ENCODE results near the genes MAMSTR and RUVBL2.

- PRO-cap: no peak
These were observed 13.3 kb downstream of the LMTK3 start for GRCh38 chr19:48498158-48498940.

DNA sequence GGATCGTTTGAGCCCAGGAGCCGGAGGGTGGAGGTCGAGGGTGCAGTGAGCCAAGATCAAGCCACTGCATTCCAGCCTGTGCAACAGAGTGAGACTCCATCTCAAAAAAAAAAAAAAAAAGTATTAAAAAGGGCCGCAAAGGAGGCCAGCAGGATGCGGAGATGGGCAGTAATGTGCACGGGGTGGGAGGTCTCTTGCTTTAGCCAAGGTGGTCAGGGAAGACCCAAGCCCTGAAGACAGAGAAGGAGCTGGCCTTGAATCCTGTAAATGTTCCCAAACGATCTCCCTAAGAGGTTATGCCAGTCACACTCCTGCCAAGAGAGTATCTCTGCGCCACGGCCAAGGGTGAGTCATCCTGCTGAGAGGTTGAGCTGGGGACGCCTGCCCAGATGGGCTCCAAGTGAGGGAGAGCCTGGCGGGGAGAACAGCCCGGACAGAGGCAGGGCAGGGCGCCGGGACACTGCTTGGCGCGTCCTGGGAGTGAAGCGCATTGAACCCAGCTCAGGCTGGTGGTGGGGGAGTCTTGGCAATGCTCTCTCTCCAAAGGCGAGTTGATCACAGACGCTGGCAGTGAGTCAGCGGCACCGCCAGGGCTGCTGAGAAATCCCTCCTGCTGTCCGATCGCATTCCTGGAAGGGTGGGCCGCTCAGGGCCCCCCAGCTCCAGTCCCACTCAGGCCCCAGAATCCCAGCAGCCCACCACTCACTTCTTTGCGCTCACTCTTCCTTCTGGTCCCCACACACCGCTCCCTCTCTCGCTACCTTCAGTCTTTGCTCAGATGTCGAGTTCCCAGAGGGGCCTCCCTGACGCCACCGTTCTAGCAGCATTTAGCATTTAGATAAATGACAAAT lies 16.4 kb downstream of the SULT2B1 start:
- PRO-cap: unidirectional peak, plus-strand start at position 353 of the sequence; unidirectional peak, plus-strand start at position 399 of the sequence

DNA sequence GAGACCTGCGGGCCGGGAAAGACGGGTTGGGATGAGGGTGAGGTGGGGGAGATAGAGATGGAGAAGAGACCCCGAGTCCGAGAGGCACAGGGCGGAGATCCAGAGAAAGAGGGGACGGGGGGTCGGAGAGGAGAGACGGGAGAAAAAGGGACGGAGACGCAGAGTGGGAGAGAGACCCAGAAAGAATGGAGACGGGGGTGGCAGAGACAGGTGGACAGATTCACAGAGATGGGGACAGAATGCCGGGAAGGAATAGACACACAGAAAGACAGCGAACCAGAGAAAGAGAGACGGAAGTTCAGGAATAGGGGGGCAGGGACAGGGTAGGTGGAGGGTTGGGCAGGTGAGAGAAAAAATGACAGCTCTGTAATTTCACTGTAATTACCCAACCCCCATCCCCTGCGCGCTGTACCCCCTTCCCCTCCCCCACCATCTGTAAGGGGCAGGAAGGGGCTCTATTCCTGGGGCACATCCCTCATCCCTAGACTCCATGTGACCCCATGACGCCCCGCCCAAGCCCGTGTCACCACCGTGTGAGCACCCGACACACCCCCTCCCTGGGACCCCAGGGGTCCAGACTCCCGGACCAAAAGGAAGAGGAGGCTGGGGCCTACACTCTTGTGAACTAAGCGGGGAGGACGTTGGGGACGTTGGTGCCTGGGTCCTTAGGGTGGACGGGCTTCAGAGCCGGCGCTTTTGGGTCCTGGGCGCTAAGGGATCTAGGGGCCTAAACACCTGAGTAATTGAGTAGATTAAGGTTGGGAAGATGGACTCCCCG lies 1.0 kb downstream of the DBP start:
- PRO-cap: no peak

GRCh38 chr19:48649701-48649911 lies 3.6 kb upstream of the CA11 start:
- PRO-cap: no peak

DNA sequence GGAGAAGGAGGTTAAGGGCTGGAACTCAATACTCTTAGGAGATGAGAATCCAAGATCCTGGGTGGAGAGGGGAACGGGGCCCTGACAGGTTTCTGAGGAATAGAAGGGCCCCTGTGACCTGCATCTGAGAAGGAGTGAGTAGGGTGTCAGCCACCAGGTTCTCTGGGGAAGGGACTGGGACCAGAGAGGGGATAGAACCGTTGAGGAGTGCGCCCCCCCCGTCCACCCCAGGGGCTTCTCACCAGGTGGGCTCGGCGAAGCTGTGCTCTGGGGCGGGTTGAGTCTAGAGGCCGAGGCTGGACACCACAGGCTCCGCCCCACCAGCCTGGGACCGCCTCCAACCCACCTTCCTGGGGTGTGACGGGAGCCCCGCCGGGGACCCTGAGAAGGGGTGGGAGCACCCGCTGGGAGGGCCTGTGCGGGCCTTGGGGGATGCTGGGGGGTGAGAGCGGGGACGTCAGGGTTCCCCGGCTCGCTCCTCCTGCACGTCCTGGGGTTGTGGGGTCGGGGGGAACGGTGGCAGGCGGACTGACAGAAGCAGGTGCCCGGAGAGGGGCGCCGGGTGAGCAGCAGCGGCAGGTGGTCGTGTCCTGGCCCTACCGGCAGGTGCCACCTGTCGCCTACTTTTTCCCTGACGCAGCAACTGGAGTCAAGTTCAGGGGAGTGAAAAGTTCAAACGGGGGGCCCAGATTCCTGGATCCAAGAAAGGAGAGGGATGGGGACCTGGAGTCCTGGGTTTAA lies at the start of gene MAMSTR:
Gene MAMSTR, minus strand, starts transcription at position 289 of the 741 bp plus-strand sequence.
- PRO-cap: no peak

DNA sequence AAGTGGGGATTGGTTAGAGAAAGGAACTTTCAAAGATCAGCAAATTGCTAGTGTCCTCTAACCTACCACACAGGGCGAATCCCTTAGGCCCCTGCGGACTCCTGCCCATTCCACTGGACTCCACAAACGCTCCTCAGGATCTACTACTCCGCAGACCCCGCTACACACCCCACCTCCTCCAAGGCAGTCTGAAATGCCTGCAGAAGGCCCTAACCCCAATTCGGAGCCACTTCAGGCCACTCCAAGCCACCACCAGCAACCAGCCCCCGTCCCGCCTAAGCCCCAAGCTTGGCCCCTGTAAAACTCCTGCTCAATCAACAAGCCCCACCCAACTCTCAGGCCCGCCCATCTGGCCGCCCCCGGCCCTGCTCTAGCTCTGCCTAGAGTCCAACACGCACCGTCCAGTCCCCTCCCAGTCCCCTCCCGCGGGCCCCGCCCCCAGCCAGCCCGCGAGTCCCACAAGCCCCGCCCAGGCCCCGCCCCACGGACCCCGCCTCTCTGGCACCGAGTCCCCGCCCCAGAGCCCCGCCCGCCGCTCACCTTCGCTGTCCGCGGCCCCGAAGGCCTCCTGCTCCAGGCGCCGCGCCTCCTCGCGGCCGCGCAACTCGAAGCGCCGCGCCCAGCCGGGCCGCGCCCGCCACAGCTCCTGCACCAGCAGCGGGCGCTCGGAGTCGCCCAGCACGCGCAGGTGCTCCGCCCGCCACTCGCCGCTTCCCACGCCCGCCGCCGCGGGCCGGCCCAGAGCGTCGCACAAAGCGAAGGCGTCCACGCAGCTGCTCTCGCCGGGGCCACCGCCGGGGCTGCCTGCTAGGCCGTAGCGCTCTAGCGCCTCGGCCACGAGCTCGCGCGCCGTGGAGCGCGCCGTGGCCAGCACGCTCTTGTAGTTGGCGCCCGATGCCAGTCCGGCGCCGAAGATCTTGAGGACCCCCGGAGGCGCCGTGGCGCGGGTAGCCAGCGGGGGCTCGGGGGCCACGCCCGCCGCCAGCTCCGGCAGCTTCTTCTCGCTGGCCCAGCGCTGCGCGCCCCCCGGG lies 1.7 kb downstream of the RASIP1 start:
- PRO-cap: bidirectional peak, plus-strand start at position 542 of the sequence, minus-strand start at position 378 of the sequence

DNA sequence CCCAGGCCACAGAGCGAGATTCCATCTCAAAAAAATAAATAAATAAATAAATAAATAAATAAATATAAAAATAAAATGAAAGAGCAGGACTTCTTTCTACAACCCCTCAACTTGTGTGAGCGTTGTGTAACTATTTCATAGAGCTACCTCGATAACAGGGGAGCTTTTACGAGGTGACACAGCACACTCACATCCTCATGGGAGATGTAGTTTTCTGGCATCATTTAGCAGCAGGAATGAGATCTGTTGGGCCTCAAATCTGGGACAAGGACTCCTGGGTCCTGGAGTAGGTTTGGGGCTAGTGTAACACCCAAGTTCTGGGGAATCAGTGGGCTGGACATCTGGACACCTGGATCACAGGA lies 3.8 kb downstream of the FGF21 start:
- PRO-cap: no peak

DNA sequence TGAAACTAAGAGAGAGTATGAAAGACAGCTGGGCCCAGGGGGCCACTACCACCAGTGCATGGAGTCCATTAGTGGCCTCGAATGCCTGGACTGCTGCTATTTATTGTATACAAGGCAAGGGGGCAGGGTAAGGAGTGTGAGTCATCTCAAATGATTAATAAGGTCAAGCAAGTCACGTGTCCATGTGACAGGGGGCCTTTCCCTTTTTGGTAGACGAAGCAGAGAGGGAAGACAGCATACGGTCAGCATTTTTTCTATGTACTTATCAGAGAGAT lies 25.4 kb downstream of the FGF21 start:
- PRO-cap: bidirectional peak, plus-strand start at position 212 of the sequence, minus-strand start at position 70 of the sequence

- PRO-cap: no peak
These were observed 7.6 kb upstream of the BCAT2 start for GRCh38 chr19:48818203-48818957.

DNA sequence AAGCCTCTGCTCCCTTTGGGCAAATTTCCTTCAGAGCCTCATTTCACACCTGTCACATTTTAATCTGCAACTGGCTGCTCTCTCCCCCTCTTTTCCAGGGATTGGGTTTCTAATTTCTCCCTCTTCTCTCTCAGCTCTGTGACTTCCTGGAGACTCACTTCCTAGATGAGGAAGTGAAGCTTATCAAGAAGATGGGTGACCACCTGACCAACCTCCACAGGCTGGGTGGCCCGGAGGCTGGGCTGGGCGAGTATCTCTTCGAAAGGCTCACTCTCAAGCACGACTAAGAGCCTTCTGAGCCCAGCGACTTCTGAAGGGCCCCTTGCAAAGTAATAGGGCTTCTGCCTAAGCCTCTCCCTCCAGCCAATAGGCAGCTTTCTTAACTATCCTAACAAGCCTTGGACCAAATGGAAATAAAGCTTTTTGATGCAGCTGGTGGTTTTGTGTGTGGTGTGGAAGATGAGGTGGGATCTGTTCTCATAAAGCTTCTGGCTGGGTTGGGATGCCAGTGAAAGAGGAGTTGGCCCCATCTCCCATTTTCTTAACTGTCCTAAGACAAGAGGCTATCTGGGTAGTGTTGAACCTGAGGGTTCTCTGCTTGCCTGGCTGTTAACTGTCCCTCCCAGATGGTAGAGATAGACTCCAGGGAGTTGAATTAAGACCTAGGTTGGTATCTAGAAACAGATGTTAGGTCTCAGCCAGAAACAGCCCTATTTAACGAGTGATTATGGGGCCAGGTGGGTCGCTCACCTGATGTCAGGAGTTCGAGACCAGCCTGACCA lies 1.5 kb downstream of the FTL start:
- PRO-cap: no peak

DNA sequence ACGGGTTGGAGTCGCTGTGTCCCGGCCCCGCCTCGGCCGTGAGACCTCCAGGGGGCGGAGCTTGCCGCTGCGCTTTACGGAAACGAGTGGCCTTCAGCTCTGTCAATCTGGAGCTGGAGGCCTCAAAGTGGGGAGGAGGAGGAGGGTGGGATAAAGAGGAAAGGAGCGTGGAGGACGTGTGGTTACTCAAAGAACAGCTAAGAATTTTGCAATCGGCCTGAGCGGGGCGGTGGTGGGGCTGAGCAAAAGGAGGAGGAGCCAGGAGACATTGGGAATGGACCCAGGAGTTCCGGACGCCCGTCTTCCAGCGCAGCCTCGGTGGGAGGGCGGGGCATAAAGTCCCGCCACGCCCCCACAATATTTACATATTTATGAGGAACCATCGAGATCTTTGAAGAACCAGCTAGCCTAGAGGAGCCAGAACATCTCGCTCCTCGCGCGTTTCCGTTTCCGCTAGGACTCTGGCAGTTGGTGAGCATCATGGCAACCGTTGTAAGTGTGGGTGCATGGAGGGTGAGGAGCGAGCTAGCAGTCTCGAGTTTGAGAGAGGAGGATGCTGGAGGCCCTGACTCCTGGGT lies at the start of gene RUVBL2:
Gene RUVBL2, plus strand, starts transcription at position 456 of the 578 bp plus-strand sequence.
- PRO-cap: bidirectional peak, plus-strand start at position 153 of the sequence, minus-strand start outside the sequence; bidirectional peak, plus-strand start at position 394 of the sequence, minus-strand start at position 320 of the sequence

- PRO-cap: no peak
These were observed 603 bp downstream of the PPFIA3 start for GRCh38 chr19:49119856-49120437.

GRCh38 chr19:49129253-49129757 lies 10.0 kb downstream of the PPFIA3 start:
- PRO-cap: no peak

- PRO-cap: no peak
These were observed 2.8 kb downstream of the TRPM4 start for GRCh38 chr19:49160364-49160815.

- PRO-cap: no peak
These were observed 5.9 kb downstream of the KASH5 start for GRCh38 chr19:49393912-49394445.

- PRO-cap: no peak
These were observed 10.0 kb downstream of the PTH2 start for GRCh38 chr19:49413176-49413790.

GRCh38 chr19:49426119-49426580 lies 962 bp downstream of the GFY start:
- PRO-cap: no peak

DNA sequence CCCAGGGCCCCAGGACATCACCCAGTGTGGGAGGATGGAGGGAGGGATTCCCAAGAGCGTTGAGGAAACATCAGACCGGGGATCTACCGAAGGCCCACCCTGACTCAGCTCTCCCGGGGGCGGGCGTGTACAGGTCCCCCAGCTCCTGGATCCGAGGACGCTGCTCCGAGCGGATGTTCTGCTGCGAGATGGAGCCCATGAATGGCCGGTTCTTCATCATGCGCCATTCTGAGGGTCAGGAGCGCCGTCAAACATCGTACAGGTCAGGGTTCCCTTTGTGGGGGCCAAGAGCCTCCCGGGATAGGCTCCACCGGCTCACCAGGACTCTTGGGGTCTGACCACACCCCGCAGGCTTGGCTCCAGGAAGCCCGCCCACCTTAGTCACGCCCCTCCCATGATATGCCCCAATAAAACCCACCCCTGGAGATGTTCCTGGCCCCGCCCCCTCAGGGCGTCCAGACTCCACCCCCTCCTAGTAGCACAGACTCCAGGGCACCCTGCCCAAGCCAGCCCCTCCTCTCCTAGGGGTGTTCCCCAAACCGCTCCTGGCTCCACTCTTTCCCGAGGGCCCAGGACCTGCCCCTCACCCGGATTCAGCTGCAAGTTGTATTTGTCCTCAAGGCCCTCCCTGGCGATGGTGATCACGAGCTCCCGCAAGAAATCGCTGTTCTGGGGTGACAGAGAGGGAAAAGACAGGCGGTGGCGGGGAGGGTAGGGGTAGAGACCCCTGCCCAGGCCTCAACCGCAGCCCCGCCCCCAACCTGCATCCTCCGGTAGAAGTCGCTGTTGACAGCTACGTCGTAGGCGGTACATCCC lies 4.2 kb downstream of the PIH1D1 start:
- PRO-cap: no peak

DNA sequence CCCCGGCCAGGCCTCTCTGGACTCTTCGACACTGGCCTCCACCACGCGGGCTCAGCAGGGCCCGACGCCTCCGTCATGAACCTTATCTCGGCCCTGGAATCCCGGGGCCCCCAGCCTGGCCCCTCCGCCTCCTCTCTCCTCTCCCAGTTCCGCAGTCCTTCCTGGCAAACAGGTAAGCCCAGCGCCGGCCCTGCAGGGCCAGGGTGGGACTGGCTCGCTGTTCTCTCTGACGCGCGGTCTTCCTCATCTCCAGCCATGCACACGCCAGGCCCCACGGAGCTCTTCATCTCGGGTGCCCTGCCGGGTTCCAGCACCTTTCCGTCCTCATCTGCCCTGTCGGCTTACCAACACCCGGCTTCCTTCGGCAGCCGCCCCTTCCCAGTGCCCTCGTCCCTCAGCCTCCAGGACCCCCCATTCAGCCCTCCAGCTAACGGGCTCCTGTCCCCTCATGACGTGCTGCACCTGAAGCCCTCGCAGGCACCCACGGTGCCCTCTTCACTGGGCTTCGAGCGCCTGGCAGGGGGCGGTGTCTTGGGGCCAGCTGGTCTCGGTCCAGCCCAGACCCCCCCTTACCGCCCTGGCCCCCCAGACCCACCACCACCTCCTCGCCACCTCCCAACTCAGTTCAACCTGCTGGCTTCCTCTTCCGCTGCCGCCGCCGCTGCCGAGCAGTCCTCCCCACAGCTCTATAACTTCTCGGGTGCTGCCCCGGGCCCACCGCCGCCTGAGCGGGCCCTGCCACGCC lies 3.6 kb downstream of the PRR12 start:
- PRO-cap: no peak

- PRO-cap: no peak
These were observed 23.8 kb downstream of the PRR12 start for GRCh38 chr19:49614488-49615572.

Measured in cardiac septum (tissue), 1 donor.